Ureter (tissue), 1 donor: ENCODE measurements around a stretch of chr18.

- PRO-cap: no peak
These were observed 19.1 kb upstream of the GNAL start for GRCh38 chr18:11670046-11670335.

GRCh38 chr18:11760754-11761295 is 71.8 kb downstream of the GNAL start:
- PRO-cap: no peak

GRCh38 chr18:11908005-11908116 is 256 bp downstream of the MPPE1 start:
- PRO-cap: no peak

- PRO-cap: no peak
These were observed 34.6 kb upstream of the IMPA2 start for GRCh38 chr18:11946761-11947023.

DNA sequence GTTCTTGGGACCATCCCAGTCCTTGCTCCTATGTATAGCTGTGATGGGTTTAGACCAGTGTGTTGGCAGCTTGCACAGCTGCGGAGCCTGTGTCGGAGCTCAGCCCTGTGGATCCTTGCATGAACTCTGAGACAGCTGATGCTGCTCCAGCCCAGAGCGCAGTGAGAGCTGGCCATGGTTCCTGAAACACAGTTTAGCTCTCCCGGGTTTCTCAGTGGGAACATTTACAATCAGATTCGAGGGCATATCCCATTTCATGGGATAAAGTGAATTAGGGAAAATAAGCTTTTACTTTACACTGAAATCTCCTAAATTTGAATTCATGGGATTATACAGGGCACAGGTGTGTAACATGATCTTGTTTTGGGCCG is 17.0 kb downstream of the IMPA2 start:
- PRO-cap: no peak

DNA sequence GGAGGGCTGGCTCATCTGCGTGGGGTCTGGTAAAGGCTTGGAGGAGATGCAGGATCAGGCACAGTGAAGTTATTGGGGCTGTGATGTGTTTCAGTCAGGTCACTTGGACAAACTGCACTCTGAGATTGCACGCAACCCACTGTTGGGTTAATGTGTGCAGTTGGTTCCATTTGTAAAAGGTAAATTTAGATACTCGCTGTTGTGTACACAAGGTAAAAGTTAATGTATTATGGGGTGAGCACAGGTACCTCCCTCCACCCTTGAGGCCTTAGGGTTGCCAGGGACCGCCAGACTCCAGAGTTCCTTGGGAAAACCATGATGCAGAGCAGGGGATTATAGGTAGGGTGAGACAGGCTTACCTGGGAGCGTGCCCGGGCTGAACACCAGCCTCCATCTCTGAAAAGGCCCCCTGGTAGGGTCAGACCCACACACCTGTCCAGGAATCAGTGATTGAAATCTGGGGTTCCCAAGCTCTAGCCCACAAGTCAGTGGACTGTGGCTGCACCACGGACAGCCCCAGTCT is 20.2 kb downstream of the IMPA2 start:
- PRO-cap: no peak

DNA sequence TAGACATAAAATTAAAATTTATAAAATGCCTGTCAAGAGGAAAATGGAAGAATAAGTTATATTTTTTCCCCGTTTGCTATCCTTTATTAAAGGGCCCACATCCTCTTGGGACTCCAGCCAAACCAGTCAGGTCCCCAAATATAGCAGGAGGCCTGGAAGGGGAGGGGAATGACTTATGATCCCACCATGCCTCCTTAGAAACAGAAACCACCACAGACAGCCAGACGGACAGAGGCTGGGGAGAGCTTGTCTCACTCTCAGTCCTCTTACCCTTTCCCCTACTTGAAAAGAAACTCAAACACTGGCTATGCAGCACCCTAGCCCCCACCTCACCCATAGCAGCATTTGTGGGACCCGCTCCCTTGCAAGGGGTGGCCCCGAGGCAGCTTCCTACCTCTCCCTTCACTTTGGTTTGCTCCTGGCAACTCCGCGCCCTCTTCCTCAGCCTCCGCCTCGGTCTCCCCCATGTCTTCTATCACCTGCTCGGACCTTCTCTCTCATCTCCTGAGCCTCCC is 37.5 kb upstream of the ANKRD62 start:
- PRO-cap: no peak

DNA sequence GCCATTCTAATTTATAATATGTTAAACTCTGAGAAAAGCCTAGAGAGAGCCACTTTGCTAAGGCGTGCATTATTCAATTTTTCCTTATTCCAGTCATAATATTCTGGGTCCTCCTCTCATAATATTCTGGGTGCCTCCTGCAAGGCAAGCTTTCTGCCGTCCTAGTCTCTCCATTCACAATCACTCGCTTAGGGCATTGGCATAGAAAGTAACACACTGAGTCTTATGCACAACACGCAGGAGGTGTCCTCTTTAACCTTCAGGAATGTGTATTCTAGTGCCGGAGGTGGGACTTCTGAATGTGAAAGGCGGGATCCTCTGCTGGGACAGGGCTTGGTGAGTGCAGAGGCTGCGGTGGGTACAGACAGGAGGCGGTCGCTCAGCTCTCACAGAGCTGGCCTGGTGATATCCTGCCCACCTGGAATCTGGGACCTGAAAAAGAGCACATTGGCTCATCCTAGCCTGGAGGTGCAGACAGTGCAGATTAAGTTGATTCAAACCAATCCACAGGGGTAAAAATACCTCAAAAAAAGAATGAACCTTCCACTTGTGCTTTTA is 19.3 kb upstream of the TUBB6 start:
- PRO-cap: no peak

DNA sequence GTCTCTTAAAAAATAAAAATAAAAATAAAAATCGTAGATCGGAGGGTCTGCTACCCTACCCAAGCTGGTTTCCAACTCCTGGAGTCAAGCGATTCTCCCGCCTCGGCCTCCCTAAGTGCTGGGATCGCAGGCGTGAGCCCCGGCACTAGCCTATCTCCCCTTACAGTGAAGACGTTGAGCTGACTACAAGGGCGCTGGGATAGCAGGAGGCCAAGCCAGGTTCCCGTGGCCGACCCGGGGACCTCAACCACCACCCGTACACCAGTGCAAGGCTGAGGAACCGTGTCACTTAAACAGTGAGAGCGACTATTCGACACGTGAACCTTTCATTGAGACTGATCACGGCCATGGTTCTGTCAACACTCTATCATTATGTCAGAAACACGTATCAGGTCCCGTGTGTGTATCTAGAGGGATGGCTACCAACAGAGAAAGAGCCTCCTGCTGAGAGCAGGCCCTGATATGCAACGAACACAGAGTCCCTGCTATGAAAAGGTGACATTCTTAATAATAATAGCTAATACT is 989 bp downstream of the AFG3L2 start:
- PRO-cap: no peak

DNA sequence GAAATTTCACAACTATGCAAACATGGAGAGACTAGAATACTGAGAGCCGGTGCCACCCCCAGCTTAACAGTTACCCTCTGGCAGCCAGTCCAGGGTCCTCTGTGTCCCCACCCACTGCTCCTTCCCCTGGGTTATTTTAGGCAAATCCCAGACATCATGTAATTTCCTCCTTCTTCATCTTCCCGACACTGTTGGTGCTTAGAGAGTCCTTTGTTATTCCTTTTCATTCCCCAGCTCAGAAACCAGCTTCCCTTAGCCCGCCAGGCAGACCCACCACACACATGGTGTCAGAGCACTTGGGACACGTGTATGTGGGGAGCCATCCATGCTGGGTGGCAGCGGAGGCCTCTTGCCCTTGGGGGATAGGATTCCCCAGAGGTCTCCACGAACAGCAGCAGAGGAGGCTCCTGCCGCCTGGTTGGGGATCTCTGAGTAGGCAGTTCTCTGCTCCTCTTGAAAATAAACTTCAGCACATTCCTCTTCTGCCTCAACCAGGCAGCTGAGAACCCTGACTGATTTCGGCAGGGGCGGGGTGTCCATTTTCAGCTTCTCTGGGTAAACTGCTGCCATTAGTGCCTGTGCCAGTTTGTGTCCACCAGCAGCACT is 8.0 kb downstream of the PRELID3A start:
- PRO-cap: no peak

- PRO-cap: no peak
These were observed 53.1 kb downstream of the PRELID3A start for GRCh38 chr18:12460759-12461328.

GRCh38 chr18:12503057-12503751 is 95.5 kb downstream of the PRELID3A start:
- PRO-cap: no peak

GRCh38 chr18:12612601-12613282 is 45.2 kb downstream of the SPIRE1 start:
- PRO-cap: no peak

DNA sequence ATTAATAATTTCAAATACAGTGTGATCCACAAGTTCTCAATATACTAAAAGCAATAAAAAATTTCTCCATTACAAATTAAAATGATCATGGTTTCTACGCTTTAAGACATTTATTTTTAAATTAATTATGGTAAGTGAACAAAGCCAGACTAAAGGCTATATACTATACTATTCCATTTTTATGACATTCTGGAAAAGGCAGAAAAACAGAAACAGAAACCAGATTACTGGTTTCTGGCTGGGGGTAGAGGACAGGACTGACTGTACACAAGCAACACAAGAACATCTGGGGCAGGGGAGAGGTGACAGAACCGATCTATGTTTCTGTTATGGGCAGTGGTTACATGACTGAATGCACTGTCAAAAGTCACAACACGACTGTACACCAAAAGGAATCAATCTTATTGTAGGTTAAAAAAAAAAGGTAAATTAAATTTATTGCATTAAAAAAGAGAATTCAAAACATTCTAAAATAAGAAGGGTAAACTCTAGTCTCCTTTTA is 64.7 kb downstream of the PTPN2 start:
- PRO-cap: no peak

DNA sequence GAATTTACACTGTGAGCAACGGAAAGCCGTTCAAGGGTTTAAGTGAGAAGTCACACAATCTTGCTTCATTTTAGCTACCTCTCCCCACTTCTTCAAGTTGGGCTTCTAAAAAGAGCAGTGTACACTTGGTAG is 3.8 kb downstream of the PTPN2 start:
- PRO-cap: no peak

DNA sequence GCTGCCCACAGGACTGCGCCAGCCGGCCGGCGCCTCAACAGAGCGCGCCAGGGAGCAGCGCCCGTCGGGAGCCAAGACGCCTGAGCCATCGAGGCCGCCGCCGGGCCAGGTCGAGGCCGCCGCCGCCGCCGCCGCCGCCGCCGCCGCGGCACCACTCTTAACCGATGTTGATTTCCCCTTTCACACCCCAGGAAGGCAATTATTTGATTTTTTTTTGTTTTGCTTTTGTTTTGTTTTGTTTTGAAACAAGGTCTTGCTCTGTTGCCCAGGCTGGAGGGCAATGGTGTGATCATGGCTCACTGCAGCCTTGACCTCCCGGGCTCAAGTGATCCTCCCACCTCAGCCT is 12.9 kb upstream of the PTPN2 start:
- PRO-cap: no peak

- PRO-cap: no peak
These were observed 95.8 kb downstream of the CEP192 start for GRCh38 chr18:13087020-13087224.

DNA sequence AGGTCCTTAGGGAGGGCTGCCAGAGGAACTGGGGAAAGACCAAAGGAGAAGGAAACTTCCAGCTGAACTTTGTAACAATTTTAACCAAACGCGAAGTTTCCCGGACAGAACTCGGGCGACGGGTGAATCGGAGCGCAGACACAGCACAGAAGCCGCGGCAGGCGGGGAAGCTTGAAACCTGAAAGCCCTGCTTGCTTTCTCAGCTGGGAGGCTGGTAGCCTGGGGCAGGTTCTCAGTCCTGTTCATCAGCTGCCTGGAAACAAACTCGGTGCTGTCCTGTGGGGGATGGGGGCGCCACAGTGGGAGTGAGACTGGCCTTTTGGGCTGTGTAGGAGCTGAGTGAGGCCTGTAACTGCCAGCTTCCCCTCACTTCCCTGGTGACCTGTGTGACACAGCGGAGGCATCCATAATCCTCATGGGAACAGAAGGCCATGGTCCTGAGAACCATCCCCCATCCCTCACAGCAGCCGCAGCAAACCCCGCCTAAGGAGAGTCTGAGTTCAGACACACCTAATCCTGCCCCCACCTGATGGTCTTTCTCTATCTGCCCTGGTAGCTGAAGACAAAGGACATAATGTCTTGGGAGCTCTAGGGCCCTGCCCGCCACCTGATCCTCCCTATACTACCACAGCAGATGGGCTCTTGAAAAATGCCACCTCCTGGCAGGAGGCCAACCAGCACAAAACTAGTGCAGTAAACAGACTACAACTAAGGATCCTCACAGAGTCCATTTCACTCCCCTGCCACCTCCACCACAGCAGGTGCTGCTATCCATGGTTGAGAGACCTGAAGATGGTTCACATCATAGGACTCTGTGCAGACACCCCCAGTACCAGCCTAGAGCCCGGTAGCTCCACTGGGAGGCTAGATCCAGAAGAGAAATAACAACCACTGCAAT is 52.8 kb upstream of the LDLRAD4 start:
- PRO-cap: no peak

GRCh38 chr18:13261655-13262199 is 43.2 kb downstream of the LDLRAD4 start:
- PRO-cap: no peak

GRCh38 chr18:13290837-13291777 is 72.5 kb downstream of the LDLRAD4 start:
- PRO-cap: no peak